OCI-LY7 (cell line): ENCODE data around the gene BCR.

DNA sequence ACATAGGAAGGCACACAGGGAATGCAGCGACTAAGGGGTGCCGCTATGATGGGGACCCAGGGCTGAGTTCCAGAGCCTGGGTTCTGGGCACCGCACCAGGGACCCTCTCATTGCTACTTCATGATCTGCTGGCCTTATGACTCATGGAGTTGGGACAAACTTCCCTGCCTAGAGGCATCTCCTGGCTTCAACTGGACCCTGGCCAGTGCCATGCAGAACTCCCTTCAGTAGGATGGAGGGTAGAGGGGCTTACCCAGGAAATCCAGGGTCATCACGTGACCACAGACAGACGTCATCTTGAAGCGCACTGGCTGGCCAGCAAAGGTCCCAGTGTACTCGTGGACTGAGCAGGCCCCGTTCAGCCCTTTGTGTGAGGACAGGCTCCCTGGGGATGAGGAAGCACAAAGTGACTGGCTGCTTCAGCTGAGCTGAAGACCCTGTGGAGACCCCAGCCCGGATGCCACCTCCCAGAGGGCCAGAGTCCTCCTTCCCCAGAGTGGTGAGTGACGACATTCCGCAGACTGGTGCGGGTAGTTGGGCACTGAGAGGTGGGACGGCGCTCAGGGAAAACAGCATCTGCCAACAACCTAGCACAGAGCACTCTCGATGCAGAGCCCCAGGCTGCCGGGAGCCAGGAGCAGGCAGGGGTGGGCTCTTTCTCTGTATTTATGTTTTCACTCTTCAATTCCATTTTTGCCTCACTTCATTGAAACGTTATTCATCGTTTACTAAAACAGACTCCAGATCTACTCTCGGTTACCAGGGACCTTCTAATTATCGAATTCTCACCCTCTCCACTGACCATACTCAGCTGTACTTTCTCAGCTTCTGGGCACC lies 8.3 kb downstream of the TOP3B start:
- PRO-cap, result no peak
- RAMPAGE, long total RNA, result no peak

GRCh38 chr22:22023612-22024111 lies 41.1 kb upstream of the TOP3B start:
- PRO-cap, result no peak
- RAMPAGE, long total RNA, result no peak

DNA sequence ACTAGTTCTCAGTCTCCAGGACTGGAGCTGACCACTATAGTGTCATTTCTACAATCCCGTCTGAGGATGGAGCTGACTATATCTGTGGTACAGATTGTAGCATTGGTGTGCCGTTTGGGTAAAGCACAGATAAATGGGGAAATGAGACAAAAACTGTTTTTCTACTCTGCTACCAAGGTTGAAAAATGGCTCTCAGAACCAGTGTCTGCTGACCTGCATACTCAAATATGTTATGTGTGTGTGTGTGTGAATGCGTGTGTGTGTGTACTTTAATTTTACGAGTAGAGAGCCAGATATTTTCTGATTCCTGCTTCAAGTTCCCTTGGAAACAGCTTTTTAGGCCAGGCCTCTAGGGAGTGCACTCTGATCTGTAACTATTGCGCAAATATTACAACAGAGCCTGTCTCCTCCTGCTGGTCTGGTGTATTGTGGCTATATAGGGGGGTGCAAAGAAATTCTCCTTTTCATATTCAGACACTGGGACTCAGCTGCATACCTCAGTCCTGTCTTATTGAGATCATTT lies 78.9 kb upstream of the TOP3B start:
- PRO-cap, result no peak
- RAMPAGE, long total RNA, result no peak

GRCh38 chr22:22110783-22111703 lies 128.5 kb upstream of the TOP3B start:
- PRO-cap, result bidirectional peak, plus-strand start at chr22:22111346, minus-strand start at chr22:22111246
- RAMPAGE, long total RNA, result no peak

- PRO-cap, result no peak
- RAMPAGE, long total RNA, result no peak
Measured at GRCh38 chr22:22123818-22124205, 120.8 kb upstream of the VPREB1 start.

GRCh38 chr22:22162433-22162852 lies 82.1 kb upstream of the VPREB1 start:
- PRO-cap, result bidirectional peak, plus-strand start at chr22:22162681, minus-strand start at chr22:22162632
- RAMPAGE, long total RNA, result no peak

GRCh38 chr22:22166996-22167498 lies 77.5 kb upstream of the VPREB1 start:
- PRO-cap, result bidirectional peak, plus-strand start at chr22:22167387, minus-strand start at chr22:22167181
- RAMPAGE, long total RNA, result no peak

DNA sequence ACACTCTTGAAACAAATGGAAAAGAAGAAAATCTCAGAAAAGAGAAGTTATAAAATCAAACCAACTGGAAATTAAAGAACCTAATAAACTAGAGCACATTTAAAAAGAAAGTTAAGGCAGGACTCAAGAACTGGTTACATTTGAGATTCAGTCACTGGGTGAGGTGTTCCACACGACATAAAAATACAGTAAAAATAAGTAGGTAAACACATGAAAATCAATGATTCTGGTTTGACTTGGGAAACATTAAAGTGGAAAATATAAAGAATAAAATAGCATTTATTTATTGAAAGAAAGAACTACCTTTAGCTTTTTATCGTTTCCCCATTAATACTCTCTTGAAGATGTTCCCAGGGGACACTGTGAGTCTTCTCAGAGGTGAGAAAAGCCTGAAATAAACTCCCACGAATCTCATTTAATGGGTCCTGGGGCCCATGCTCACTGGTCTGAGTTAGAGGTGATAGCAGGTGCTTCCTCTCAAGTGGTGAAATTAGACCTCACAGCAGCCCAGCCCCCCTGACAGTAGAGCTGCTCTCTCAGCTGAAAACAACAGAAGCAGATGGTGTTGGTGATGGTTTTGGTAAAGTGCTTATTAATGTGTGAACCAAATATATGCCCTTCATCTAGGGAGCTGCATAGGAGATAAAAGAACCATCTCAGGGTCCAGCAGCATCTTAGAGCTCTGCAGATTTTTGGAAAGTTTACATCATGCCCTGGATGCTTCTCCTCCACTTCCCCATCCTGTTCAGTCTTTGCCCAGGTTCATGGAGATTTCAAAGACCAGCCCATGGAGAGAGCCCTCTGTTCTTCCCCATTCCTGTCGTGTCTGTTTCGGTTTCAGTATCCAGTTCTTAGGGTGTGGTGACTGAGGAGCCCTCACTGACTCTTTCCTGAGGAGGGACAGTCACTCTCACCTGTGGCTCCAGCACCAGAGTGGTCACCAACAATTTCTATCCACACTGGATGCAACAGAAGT lies 76.8 kb upstream of the VPREB1 start:
- PRO-cap, result bidirectional peak, plus-strand start at position 622 of the sequence, minus-strand start at position 448 of the sequence
- RAMPAGE, long total RNA, result start-site peak on the plus strand centred at position 534 of the sequence, 46 bp wide, 97 and 7 reads in 2 replicates; start-site peak on the plus strand centred at position 629 of the sequence, 22 bp wide, 64 and 13 reads in 2 replicates

GRCh38 chr22:22397161-22397762 lies 111.3 kb downstream of the ZNF280B start:
- PRO-cap, result no peak
- RAMPAGE, long total RNA, result no peak

DNA sequence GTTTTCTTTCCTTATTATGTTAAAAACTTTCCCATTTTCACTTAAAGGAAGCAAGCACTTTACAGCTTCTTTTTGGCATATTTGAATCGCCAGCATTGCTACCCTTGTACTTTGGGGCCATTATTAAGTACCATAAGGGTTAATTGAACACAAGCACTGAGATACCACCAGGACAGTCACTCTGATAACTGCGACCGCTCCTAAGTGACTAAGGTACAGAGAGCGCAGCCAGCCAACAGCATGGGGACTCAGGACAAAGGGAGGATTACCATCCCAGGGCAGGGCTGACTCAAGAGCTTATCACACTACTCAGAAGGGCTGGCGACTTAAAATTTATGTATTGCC lies 559 bp downstream of the ZNF280A start:
- PRO-cap, result no peak
- RAMPAGE, long total RNA, result no peak

DNA sequence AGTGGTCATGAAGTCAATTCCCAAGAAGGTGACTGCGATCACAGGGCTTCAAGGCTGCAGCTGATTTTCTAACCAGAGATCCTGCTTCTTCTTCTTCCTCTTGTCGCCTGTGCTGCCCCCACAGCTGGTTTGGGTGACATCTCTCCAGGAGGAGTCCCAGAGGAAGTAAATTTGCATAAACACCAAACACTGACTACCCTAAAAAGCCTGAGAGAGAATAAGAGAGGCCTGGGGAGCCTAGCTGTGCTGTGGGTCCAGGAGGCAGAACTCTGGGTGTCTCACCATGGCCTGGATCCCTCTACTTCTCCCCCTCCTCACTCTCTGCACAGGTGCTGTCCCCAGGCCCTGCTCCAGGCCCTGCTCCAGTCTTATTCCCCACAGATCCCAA lies 42.1 kb downstream of the GGTLC2 start:
- PRO-cap, result bidirectional peak, plus-strand start at position 220 of the sequence, minus-strand start at position 111 of the sequence
- RAMPAGE, long total RNA, result no peak

DNA sequence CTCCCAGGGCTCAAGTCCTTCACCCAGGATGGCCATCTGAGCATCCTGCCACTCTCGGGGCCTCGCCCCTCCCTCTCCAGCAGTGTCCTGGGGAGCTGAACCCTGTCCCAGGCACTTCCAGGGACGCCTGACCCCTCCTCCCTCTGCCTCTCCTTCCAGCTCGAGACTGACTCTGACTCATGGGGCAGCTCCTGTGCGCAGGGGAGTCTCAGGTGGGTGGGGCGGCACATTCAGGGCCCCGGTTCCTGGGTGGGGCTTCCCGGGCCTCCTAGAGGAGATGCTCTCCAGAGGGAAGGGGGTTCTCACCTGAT lies 77.1 kb upstream of the IGLL5 start:
- PRO-cap, result no peak
- RAMPAGE, long total RNA, result no peak

DNA sequence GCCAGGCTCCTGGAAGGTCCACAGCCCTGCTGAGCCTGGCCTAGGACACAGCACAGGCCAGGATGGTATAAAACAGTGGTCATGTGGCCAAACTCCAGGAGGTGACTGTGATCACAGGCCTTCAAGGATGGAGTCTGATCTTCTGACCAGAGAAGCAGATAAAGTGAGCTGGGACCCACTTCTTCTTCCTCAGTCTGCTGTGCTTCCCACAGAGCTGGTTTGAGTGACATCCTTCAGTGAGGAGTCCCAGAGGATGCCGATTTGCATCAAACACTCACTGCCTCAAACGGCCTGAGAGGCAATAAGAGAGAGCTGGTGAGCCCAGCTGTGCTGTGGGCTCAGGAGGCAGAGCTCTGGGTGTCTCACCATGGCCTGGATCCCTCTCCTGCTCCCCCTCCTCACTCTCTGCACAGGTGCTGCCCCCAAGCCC lies 37.8 kb upstream of the IGLL5 start:
- PRO-cap, result unidirectional peak, plus-strand start at position 308 of the sequence
- RAMPAGE, long total RNA, result no peak

- PRO-cap, result unidirectional peak, plus-strand start at chr22:22885287
- RAMPAGE, long total RNA, result no peak
Measured at GRCh38 chr22:22884877-22886015, 2.4 kb upstream of the IGLL5 start.

GRCh38 chr22:22901493-22902072 lies 14.0 kb downstream of the IGLL5 start:
- PRO-cap, result no peak
- RAMPAGE, long total RNA, result no peak

DNA sequence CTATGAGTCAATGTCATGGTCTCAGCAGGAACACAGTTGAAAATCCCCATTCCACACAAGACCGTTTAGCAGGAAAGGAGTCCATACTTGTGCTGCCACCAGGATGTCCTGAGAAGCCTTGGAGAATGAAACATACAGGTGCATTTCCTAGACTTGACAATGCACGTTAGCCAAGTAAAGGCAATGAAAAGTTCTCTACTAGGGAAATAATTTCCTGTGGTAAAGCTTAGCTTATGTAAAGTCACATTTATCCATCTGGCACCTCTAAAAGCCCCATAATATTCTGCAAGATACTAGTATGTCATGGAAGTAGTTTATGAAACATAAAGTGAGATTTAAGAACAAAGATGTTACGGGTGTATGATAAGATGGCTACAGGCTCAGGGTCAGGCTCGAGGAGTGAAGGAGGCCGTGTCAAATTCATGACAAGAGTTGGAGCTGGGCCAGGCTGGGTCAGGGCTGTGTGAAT lies 14.5 kb downstream of the IGLL5 start:
- PRO-cap, result no peak
- RAMPAGE, long total RNA, result no peak

GRCh38 chr22:22906789-22907186 lies 19.2 kb downstream of the IGLL5 start:
- PRO-cap, result no peak
- RAMPAGE, long total RNA, result no peak

- PRO-cap, result no peak
- RAMPAGE, long total RNA, result no peak
Measured at GRCh38 chr22:23070687-23071252, 451 bp downstream of the GNAZ start.

GRCh38 chr22:23141692-23141882 lies 203 bp downstream of the RSPH14 start:
- PRO-cap, result no peak
- RAMPAGE, long total RNA, result no peak

- PRO-cap, result unidirectional peak, plus-strand start at chr22:23180511; bidirectional peak, plus-strand start at chr22:23180827, minus-strand start at chr22:23180726
- RAMPAGE, long total RNA, result no peak
Measured at GRCh38 chr22:23180301-23181299, at the start of gene BCR. Gene BCR, plus strand, starts transcription at chr22:23180509.